Ureter (tissue), 1 donor: ENCODE results near the genes APOLD1, GSG1, H2AJ and PTPRO.

DNA sequence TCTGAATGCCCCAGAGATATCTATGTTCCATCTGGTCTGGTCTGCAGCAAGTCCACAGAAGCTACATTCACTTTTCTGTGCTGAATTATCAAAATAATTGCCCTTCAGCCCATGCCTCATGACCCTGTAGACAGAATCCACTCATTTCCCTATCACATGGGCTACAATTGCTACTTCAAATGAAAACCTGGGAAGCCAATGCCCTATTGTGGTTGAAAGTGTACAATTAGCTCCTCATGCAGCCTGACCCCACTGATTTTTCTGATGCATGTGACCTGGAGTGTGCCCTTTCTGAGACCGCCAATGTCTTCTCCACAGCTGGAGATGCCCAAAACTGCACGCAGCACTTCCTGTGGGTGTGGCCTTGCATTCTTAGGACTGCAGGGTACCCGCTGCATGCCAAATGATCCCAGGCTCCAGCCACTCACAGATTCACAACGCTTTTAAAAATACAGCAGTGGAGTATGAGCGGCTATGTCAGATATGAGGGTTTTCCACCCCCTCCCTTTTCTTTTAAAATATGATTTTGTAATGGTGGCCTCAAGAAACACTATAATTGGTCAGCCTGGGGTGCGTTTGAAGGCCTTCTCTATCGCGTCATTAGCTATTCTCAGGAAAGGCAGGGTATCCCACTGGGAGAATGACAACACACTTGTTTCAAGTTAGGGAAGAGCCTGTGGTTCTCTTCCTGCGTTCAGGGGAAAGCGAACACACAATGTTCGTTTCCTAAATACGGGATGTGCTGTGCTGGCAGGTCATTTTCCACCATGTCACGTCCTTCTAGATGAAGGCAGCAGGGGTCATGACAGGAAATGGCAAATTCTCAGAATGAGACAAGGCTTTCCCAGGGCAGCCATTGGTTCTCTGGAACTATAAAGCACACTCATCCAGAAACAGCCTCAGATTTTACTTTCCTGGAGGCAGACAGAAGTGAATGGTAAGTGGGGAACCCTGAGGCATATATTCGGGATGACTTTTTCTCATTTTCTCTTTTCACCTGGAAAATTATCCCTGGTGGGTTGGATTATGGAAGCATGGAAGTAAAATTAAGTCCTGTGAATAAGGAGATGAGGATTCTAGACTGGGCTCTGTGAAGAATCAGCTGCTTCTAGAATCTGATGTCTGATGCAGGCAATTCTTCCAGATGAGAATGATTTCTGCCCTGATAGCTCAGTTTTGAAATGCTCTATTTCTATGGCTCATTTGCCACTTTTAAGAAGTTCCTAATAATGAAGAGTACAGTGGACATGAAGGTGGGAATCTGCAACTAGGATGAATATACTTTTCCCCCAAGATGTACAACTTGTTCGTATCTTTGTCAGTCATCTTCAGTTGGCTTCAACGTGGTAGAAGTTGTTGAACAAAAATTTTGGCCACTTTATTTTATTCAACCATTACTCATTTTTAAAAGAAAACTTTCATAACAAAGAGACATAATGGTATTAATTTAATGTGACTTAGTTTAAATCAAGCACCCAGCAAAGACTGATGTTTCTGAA lies at the start of gene APOLD1:
TSS of gene APOLD1 (plus strand) at position 902 of the 1,499 bp plus-strand sequence.
- PRO-cap: unidirectional peak, plus-strand start at position 902 of the sequence

DNA sequence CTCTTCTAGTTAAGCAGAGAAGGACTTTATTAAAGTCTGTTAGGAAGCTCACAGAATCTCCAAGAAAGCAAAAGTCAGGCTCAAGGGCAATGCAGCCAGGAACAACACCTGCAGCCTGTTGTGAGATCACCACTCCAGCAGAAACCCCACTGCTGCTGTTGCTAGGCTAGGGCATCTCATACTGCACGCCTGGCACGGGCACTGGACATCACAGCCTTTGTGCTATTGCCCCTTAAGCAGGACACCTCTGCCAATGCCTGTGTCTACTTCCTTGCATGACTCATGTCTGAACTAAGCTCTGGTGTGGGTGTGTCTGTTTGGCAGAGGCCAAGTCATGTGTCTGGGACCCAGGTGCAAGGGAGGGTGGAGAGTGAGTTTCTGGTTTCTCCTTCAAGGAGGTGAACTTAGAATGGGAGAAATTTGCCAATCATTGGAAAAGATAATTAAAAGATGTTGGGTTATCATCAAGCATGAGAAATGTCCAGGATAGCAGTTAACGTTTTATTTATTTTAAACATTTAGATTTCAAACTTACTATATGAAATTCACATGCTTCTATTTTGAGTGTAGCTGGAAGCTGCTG lies 9.9 kb upstream of the DDX47 start:
- PRO-cap: no peak

- PRO-cap: no peak
These were observed 25.2 kb downstream of the DDX47 start for GRCh38 chr12:12838457-12838708.

GRCh38 chr12:12899696-12900248 lies 8.4 kb downstream of the GPRC5A start:
- PRO-cap: no peak

- PRO-cap: unidirectional peak, plus-strand start at chr12:12927734
These were observed 24.7 kb downstream of the GPRC5D start for GRCh38 chr12:12926845-12928078.

DNA sequence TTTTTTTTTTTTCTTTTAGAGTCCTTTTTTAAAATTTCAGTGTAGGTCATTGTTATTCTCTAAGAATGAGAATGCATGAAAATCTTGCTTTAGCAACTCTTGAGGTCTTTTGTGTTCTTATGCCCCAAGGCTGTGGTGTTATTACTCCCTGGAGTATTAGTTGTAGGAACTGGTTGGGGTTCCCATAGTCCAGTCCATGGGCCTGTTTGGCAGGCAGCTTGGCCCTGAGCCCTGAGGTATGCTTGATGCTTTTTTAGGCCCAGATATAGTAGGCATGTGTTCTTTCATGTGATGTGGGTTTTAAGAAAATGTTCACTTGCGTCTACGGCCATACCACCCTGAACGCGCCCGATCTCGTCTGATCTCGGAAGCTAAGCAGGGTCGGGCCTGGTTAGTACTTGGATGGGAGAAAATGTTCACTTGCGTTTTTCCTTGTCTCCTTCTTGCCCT lies 1.7 kb downstream of the FAM234B start:
- PRO-cap: no peak

- PRO-cap: no peak
These were observed 1.1 kb downstream of the GSG1 start for GRCh38 chr12:13102420-13102730.

GRCh38 chr12:13103413-13104063 lies at the start of gene GSG1:
GSG1 (minus strand) TSS chr12:13103667.
- PRO-cap: no peak

GRCh38 chr12:13116888-13117280 lies 13.4 kb upstream of the GSG1 start:
- PRO-cap: no peak

DNA sequence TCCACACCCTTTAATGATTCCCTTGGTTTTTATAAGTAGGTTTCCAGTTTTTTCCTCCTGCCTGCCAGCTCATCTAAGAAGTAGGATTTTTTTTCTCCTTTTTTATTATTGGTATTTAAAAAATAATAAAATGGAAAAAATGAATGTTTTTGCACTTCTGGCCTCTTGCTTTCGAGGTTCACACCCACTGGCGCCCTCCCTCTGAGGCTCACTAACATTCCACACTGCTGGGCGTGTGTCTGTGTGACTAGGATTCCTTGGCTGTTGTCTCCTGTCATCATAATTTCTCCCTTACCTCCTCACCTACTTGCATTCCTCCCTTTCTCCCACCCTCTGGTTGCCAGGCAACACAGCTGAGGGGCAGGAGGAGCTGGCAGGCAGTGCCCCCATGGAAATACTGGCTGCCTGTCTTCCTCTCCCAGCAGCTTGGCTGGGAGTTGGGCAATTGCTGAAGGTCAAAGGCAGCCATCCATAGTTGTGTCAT lies 24.7 kb upstream of the EMP1 start:
- PRO-cap: no peak

DNA sequence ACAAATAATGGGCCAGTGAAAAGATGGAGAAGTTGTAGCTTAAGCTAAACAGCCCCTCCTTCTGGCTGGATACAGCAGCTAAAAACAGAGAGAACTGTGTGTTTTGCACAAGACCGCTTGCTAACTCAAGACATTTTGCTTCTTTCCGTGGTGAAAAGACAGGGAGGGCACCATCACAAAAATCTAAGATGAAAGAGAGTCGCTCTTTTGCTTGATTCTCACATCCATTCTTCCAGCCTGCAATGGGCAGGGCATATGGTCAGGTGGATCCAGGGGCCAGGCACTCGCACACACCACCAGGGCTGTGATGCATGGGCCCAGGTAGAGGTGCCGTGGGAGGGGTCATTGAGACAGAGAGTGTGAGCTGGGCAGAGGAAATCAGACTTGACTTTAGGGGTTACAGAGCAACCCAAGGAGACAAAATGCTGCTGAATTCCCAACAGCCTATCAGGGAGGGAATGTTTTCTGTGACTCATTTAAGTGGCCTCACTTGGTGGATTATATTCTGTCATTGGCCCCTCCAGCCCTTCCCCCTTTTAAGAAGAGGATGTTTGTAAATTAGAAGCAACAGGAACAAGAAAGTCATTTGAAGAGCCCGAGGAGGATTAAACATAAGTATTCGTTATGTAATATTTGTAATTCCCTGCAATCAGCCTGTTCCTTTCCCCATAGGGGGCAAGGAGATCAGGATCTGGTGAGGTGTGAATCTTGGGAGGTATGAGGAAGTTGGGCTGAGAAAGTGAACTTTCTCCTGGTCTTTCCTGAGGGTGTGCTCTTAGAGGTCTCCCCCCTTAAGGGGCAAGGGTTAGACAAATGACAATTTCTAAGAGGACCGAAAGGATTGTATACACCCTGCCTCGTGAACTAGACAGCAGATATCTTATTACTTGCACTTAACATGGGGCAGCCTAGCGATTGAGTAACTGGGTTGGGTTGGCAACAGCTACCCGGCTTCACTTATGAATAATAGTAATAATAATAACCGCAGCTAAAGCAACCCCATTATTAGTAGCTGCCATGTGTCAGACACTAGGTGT lies 12.4 kb downstream of the EMP1 start:
- PRO-cap: no peak

DNA sequence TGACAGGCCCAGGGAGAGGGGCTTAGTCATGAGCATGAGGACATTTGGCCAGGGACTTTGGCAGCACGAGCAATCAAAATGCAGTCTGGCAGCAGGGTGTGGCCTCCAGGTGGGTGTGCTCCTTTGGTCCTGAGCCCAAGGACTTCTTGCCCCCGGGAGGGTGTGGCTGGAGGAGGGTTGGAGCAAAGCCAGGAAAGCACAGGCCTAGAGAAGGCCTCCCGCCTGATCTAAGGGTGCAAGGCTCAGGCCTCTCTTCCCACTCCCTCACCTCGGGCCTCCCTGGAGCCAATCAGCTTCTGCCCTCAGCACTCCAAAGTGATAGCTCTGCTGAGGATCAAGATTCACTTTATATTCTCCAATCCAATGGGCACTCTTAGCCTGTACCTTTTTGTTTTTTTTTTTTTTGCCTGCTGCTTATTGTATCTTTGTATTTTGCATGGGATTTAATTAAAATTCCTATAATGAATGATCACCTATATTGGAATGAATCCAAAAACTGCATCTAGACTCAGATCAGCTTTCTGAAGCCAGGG lies 25.8 kb downstream of the EMP1 start:
- PRO-cap: no peak

GRCh38 chr12:13256392-13256661 lies 59.8 kb downstream of the EMP1 start:
- PRO-cap: no peak

DNA sequence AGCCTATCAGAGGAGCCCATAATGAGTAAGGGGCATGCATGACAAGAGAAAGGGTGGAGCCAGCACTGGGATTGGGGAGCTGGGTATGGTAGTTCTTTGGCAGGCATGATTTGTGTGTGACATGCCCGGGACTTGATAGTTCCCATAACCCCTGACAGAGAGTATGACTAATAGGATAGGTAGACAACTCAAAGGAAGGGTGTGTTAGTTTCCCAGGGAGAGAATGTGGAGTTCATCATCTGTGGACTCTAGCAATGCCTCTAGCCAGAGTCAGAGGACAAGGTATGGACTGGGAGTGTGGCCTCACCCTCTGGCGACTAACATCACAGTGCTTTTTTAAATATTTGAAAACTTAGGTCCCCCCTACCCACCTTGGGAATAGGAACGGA lies 143.1 kb downstream of the EMP1 start:
- PRO-cap: no peak

DNA sequence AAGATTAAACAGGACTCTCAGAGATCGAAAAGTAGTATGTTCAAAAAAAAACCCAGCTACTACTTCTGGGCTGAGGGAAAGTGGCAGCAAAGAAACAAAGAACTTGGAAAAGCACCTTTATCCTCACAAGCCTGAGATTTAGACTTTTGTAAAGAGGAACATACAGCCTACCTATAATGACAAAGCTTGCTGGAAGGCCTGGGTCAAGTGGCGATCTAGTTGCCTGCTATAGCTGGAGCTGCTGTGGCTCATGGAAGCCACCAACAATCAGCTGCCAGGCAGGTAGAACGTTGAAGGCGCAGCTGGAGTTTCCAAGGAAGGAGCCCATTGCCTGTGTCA lies 165.5 kb downstream of the EMP1 start:
- PRO-cap: no peak

- PRO-cap: bidirectional peak, plus-strand start at chr12:14770090, minus-strand start at chr12:14770019; bidirectional peak, plus-strand start at chr12:14770380, minus-strand start at chr12:14770292
These were observed 842 bp downstream of the H4C16 start for GRCh38 chr12:14769905-14770673.

DNA sequence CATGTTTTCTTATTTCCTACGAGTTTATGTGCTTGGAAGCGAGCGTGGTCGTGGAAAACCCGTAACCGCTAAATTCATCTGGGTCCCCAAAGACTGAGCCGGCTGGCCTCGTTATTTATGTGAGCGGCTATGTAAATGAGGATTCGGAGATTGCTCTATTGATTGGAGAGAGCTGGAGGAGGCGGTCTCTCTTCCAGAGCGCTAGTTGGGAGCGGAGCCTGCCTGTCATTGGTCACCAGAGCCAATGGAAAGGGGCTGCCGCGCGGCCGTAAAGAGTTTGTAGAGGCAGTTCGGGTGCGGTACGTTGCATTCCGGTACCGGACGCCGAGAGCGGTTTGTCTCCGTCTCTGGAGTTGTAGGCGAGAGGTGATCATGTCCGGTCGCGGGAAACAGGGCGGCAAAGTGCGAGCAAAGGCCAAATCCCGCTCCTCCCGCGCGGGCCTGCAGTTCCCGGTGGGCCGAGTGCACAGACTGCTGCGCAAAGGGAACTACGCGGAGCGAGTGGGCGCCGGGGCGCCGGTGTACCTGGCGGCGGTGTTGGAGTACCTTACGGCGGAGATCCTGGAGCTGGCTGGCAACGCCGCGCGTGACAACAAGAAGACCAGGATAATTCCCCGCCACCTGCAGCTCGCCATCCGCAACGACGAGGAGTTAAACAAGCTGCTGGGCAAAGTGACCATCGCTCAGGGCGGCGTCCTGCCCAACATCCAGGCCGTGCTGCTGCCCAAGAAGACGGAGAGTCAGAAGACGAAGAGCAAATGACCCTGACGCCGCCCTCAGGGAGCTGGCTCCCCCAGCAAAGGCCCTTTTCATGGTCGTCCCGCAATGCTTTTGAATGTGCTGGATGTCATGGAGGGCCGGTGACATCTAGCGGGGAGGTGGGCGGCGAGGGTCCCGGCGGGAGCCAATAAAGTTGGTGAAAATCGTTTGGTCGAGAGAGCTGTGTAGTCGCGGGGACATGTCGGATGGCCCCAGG lies at the start of gene H2AJ:
TSS of gene H2AJ (plus strand) at position 307 of the 976 bp plus-strand sequence.
- PRO-cap: bidirectional peak, plus-strand start at position 271 of the sequence, minus-strand start at position 88 of the sequence; unidirectional peak, plus-strand start at position 271 of the sequence

DNA sequence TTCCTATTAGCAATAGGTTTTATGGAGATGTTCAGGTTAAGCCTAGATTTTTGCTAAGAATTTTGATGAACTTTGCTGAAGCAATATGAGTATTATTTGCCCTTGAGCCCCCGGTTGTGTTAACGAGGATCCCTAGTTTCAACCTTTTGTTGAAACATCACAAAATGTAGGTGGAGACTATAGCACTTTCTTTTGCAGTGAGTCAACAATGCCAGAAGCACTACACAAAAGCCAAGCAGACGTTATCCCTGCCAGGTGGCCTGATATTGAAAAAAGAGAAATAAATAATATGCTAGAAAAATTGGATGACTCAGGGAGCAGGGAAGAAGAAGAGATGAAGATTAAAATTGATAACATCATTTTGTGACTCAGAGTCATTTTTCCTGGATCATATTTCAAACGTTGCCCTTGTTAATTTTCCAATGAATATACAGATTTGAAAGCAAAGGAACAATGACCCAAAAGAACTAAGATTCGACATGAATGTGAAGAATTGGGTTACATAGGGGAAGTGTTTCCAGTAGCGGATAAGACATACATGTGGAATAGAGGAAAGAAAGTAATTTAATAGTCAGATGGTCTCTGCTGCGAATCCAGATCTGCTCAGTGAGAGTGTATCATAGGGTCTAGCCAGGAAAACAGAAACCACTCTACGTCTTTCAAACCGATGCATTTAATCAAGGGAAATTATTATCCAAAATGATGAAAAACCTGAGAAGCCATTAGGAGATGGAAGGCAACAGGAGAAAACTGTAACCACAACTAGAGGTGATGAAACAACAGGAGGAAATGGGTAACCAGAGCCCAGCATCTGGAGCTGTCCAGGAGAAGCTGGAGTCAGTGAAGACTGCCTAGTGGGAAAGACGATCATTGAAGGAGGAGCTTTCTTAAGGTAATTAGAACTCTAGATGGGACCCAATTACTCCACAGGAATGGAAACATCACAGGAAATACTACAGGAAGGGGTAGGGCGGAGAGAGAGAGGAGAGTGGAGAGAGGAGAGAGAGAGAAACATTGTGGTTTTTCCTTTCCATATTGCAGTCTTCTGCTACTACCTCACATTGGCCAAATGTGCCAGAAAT lies 57.9 kb downstream of the RERG start:
- PRO-cap: no peak

- PRO-cap: no peak
These were observed 22.2 kb downstream of the RERG start for GRCh38 chr12:15198873-15199526.

- PRO-cap: no peak
These were observed at the start of gene PTPRO for GRCh38 chr12:15322279-15323216. PTPRO (plus strand) TSS chr12:15322508.